ENCODE measurements around the genes EPHB2 and HTR1D.

GRCh38 chr1:22710439-22711453 lies at the start of gene EPHB2:
Gene EPHB2, plus strand, starts transcription at chr1:22710839.
- PRO-cap: bidirectional peak, plus-strand start at chr1:22710527, minus-strand start at chr1:22710522; unidirectional peak, plus-strand start at chr1:22710839

DNA sequence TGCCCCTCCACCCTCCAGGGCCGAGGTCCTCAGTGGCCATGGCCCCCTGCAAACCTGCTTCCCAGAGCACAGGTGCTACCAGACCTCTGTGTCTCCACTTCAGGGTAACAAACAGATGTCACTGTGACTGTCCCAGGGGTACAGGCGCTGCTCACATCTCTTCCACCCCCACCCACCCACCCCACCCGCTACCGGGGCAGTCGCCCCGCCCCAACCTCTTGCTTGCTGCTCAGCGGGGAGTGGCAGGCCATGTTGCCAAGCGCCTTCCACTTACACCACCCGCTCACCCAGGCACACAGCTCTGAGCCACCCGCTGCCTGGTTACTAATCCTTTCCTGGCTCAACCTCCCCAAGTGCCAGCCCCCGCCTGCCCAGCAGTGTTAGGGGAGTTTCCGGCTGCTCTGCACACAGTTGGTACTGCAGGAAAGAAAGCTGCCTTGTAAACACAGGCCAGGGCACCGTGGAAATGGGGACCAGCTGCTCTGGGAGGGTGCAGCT lies 56.3 kb downstream of the LACTBL1 start:
- PRO-cap: no peak

GRCh38 chr1:22929053-22929361 lies 43.7 kb downstream of the LACTBL1 start:
- PRO-cap: no peak

- PRO-cap: no peak
Measured at GRCh38 chr1:23030209-23030699, 11.0 kb downstream of the KDM1A start.

DNA sequence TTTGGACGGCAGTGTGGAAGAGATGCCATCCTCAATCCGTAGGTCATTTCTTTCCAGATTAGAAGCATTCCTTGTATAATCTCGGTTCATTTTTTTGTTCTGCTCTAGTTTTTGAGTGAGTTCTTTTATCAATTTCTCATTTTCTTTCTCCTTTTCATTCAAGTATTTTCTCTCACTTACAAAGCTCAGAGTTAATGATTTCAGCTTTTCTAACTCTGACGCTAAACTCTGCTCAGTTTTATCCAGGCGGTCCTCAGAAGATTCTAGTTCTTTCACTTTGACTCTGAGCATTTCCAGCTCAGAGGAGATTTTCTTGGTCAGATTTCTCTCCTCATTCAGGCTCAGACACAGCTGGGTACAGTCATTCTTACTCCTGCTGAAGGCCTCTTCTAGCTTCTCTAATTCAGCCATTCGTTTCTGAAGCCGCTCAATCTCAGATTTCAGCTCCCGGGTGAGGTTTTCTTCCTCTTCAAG lies 74.3 kb downstream of the KDM1A start:
- PRO-cap: no peak

DNA sequence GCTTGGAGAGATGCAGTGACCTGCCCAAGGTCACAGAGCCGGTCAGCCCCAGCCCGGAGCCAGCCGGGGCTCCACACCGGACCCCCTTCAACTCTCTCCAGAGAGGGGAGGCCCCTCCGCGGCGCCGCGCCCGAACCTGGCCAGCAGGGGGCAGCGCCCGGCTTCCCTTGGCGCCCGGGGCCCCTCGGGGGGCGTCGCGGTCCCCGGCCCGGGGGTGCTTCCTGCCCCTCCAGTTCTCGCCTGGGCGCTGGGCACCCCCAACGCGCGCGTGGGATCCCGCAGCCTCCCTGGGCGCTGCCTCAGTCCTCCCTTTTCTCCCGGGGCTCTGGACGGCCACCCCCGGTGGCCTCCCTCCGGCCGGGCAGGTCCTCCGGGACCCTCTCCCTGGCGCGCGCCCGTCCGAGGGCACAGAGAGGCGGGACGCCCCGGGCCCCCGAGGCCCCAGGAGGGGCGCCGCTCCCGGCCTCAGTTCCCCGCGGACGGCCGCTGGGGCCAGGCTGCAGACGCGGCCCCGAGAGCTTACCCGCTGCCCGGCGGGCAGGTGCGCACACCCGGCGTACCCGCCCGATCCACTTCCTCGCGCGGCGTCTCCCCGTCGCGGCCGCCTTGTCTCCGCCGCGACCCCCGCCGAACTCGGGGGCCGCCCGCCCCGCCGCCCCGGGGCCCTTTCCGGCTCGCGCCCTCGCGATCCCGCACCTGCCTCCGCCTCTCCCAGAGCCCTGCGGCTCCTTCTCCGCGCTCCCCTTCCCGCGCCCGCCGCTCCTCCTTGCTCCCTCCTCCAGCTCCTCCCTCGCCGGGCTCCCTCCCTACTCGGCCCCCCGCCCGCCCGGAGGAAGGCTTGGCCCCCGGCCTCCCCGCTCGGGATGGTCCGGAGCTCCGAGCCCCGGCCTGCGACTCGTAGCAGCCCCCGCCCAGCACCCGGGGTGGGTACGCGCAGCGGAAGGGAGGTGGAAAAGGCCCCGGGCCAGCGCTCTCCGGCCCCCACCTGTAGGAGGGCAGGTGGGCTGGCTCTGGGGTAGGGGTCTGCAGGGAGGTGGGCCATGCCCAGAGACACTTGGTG lies at the start of gene HTR1D:
Gene HTR1D (minus strand): TSS at position 735 of the 1,060 bp plus-strand sequence.
- PRO-cap: no peak

DNA sequence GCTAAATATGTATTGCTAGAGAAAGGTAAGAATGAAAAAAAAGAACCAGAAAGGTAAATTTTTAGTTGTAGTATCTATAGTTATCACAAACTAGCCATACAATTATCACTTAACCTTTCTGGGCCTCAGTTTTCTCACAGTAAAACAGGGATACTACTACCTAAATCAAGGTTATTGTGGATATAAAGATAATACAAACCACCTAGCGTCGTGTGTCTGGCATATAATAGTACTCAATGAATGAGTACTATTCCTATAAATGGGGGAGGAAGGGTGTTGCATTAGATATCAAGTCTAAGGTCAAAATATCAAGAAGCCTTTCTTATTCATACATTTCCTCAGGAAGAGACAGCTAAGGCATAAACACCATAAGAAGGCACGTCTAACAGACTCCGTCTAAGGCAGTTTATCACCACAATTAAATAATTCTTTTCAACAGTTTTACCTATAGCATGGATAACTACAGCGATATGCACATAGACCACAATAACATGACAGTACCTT lies 53.3 kb downstream of the HNRNPR start:
- PRO-cap: no peak

DNA sequence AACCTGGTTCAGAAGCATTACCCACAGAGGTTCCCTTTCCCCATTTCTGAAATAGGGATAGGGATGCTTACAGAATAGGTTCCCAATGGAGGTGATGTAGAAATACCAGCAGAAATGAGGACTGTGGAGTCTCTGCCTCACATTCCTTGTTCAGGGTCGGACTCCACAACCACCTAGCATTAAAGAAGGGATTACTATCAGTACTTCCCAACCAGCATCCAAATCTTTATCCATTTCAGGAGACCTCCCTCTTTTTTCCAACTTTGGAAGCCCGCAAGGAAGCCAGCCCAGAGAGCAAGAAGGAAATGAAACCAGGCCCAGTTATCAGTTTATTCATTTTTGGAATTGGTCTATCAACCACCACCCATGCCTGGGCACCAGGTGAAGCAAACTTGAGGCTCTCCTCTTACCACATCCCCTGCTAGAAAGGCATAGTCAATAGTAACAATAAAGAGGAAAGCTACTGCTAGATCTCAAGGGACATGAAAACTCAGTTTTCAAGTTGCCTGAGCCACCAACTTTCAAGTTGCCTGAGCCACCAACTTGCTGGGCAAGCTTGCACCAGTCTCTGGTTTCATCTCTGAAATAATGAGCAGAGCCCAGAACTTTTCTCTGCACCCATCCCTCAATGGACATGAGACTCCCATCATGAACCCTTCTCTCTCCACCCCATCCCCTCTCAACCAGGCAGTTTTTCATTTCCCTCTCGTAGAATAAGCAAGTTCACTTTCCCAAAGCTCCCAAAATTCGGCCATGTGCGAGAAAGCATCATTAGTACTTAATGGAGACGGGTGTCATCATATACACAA lies 2.0 kb downstream of the ID3 start:
- PRO-cap: no peak

DNA sequence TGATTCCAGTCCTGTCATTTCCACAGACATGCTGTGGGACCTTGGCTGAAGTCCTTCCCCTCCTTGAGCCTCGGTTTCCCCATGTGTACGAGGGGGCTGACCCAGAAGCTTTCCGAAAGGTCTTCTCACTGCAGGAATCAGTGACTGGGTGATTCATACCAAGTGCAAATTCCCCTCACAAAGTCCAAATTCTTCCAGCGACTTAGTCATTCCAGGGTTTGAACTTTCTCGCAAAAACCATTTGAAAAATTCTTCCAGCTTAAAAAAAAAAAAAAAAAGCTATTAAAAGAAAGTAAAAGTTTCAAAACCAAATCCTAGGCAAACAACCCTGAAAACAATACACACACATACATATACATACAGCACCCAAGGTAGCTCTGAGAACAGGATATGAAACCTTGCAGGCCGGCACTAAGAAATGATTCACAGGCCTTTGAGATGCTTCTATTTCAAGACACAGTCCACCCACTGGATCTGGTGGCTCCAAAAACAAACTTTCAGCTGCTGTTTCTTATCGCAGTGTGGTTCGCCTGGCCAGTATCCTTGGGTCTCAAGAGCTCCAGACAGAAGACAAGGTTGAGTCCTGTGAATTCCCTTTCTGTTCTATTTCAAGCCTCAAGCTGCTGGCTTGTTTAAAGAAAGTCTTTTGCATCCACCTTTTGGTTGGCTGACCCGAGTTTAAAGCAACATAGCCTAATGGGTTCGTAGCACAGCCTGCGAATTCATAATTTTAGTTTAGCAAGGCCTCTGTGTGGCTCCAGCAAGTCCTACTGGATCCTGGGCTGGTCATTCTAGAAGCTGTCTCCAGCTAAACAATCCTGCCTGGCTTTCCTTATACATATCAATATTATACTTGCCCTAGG lies 18.0 kb upstream of the ID3 start:
- PRO-cap: no peak

GRCh38 chr1:23598339-23599043 lies 39.2 kb upstream of the ID3 start:
- PRO-cap: no peak

DNA sequence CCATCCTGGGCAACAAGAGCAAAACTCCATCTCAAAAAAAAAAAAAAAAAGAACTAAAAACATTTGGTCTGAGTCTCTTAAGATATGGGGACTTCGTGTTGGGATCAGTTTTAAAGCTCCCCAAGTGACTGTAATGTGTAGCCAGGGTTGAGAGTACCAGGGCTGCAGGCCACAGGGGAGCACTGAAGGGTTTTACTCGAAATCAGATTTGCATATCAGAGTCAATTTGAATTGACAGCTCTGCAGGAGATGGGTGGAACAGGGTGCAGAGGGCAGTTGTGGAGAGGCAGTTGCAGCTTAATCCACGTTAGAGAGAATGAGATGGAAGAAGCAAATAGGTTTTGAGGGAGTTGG lies 20.7 kb upstream of the ELOA start:
- PRO-cap: no peak

DNA sequence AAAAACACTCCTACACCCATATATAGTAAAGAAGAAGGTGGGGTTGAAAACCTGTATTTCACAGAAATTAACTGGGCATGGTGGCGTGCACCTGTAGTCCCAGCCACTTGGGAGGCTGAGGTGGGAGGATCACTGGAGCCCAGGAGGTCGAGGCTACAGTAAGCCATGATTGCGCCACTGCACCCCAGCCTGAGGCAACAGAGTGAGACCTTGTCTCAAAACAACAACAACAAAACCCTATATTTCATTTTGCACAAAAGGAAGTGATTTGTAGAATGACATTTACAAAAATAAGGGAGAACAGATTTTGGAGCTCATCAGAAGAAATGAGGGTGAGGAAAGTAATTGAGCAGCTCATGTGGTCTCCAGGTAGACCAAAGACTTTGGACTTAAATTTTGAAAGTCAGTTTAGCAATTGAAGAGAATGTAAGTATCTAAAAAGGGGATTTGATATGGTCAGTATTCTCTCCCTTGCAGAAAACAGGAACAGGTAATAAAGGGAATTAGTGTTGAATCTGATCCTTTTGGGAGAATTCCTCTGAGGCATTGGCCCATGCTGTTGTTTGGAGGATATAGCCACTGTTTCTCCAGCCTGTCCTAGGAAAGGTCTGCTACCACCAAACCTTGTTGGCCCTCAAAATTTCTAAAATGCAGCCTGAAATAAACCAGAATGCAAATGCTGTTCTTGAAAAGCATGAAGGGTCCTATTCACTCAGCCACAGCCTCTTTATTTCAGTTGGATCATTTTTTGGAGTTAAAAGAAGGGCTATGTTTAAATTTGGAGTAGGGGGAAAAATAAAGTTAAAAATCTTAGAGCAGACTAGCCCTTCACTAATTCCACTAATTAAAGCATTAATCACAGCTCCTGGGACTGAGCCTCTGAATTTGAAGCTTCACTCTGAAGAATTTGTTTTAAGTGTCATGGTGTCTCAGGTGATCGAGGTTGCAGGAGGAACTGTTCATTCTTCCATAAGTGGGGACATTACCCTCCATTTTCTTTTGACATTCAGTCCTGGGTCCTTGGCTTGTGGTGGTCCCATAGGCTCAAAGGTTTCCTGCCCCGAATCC lies 1.9 kb upstream of the LYPLA2 start:
- PRO-cap: no peak

- PRO-cap: no peak
Measured at GRCh38 chr1:23797896-23799261, 2.2 kb downstream of the GALE start.

DNA sequence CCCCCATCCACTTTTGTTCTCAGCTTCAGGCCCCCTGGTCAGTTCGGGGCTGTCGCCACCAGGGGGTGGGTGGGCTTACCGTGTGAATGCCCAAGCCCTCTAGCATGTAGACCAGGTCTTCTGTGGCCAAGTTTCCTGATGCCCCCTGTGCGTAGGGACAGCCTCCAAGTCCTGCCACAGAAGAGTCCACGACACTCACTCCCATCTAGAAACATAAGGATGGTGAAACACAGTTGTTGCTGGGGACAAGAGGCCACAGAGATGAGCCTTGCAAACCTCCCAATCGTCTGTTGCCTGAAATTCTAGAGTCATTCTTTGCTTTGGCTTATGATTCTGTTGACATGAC lies 3.7 kb upstream of the GALE start:
- PRO-cap: no peak

DNA sequence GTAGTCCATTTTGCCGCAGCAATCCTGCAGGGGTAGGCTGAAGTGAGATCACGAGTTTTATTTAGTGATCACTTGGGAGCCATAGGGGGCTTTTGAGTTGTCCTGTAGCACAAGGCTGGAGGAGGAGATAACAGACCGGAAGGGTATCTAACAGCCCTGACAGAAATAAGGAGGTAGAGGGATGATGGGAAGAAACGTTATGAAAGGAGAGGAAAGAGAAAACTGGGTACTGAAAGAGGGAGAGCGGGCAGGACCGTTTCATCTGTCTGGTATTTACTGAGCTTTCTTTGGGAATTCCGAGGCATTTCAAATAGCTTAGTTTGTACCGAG lies 718 bp upstream of the FUCA1 start:
- PRO-cap: no peak

DNA sequence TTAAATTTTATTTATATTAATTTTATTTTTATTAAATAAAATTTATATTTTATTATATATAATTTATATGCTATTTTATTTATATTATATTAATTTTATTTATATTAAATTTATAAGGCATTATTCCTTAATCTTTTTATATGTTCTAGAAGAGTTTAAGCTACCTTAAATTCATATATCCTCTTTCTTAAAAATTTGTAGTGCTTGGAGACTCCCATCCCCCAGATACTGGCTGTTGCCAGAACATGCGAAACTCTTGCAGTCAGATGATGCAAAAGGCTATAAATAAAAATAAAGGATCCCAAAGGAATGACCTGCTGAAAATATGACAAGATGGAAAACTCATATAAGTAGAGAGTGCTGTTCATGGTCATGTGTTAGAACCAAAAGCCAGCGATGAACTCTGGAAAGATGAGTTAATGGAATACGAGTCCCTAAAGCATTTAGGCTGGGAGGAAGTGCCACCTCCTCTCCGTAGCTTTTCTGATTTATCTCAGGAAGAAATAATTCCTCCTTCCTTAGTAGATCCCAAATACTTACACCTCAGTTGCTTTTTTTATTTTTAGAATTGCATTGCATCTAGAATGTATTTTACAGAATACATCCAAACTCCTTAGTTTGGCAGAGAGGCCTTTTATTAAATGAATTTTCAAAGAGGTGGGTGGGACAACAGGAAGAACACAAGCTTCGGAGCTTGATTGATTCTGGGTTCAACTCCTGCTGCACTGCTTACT lies 35.7 kb upstream of the SRSF10 start:
- PRO-cap: no peak

- PRO-cap: no peak
Measured at GRCh38 chr1:24067975-24068513, 43.9 kb downstream of the MYOM3 start.

DNA sequence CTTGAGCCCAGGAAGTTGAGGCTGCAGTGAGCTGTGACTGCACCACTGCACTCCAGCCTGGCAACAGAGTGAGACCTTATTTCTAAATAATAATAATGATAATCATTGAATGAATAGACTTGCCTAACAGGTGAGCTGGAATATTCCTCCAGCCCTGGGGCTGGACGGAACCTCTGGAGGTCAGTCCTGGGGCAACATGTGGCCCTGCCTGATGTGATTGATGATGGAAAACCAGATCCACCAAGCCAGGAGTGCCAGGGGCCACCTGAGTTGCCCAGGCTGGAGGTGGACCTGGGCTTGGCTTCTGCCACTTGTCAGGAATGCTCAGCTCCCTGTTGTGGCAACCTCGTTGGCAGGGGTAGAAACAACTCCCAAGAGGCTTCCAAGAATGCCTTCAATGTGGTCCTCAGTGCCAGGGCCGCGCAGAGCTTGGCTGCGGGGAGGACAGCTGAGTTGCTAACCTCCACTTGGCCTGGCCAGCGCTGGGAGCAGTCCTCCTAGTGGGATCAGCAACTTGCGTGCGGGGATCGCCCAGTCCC lies 9.1 kb downstream of the MYOM3 start:
- PRO-cap: no peak

- PRO-cap: no peak
Measured at GRCh38 chr1:24119825-24121056, 8.3 kb upstream of the MYOM3 start.

GRCh38 chr1:24141589-24142214 lies 1.2 kb downstream of the IL22RA1 start:
- PRO-cap: no peak